A172 (cell line): ENCODE data around the genes CSF1, SLC6A17 and WDR77.

DNA sequence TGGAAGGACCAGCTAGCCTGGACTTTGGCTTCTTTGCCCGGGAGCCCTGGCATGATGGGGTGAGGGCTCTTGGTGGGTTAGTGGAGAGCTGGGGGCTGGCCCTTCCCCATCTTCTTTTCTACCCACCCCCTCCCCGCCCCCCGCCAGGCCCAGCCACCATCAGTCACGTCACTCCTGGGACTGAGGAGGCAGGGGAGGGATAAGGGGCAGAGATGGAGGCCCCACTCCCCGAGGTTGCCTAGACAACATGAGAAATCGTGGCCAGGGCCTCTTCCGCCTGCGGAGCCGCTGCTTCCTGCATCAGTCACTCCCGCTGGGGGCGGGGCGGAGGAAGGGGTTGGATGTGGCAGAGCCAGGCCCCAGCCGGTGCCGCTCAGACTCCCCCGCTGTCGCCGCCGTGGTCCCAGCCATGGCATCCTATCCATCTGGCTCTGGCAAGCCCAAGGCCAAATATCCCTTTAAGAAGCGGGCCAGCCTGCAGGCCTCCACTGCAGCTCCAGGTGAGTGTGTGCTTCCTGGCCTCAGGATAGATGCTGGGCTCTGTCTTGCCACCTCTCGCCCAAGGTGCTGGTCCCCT, 1.2 kb downstream of the AMPD2 start:
- RAMPAGE, long total RNA: no peak

- RAMPAGE, long total RNA: no peak
Measured at GRCh38 chr1:109628494-109628937, 8.9 kb downstream of the AMPD2 start.

- RAMPAGE, long total RNA: no peak
Measured at GRCh38 chr1:109643280-109643840, 12.5 kb upstream of the GSTM4 start.

DNA sequence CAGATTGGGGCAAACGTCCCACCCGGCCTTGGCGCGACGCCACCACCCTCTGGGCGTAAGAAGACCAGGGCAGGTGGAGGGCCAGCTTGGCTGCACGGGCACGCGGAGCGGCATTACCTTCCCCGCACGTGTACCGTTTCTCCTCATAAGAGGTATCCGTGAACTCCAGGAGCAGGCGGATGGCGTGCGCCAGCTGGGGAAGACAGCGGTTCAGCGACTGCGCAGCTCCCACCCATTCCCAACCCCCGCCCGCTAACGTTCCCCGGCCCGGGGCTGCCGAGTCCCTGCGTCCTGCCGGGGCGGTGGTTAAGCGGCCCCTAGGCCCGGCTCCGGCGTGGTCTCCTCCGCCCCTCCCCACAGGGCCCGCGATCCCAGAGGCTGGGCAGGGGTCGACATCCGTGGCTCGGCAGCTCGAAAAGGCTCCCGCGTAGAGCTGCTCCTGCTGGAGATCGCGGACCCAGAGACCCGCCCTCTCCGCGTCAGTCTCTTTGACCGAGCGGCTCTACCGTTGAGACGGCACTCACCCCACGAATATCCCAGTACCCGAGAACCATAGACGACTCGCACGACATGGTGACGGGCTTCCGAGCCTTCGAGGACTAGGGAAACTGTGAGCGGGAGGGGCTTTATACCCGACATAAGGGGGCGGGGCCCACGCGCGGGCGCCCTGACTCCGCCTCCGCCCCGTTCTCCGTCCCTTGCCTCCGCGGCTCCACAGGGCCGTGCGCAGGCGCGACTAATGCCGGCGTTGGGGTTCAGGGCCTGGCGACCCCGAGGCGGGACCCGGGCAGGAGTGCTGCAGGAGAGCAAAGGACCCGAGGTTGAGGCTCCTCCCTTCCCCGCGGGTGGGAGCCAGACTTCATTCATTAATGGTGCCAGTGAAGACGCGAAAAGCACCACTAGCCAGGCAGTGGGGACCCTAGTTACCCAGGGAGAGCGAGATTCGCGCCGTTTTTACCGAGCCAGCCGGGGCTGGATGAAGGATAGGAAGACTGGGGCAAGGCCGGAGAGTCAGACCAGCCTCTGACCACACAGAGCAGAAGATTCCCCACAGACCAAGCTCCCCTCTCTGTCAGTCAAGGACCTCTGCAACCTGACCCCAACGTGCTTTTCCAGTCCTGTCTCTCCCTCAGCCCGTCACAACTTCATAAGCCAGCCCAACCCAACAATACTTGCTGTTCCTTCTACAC, 727 bp downstream of the GSTM3 start:
- RAMPAGE, long total RNA: no peak

GRCh38 chr1:109872214-109872550, 38.5 kb upstream of the CSF1 start:
- RAMPAGE, long total RNA: no peak

- RAMPAGE, long total RNA: no peak
Measured at GRCh38 chr1:109910240-109911447, at the start of gene CSF1. Gene CSF1, plus strand, starts transcription at chr1:109910849.

DNA sequence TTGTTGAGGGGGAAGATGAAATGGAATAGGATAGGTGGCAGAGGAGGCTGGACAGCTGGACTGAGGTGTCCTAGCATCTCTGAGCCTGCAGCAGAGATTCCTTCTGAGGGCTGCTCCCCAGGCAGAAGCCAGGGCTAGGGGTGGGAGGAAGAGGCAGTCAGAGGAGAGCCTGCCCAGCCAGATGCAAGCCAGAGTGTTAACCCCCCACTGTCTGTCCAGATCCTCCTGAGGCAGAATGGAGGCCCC, 1.5 kb downstream of the CSF1 start:
- RAMPAGE, long total RNA: no peak

GRCh38 chr1:109927707-109928491, 17.2 kb downstream of the CSF1 start:
- RAMPAGE, long total RNA: no peak

GRCh38 chr1:110034843-110035447, 521 bp downstream of the STRIP1 start:
- RAMPAGE, long total RNA: no peak

GRCh38 chr1:110053791-110054296, 16.6 kb downstream of the ALX3 start:
- RAMPAGE, long total RNA: no peak

DNA sequence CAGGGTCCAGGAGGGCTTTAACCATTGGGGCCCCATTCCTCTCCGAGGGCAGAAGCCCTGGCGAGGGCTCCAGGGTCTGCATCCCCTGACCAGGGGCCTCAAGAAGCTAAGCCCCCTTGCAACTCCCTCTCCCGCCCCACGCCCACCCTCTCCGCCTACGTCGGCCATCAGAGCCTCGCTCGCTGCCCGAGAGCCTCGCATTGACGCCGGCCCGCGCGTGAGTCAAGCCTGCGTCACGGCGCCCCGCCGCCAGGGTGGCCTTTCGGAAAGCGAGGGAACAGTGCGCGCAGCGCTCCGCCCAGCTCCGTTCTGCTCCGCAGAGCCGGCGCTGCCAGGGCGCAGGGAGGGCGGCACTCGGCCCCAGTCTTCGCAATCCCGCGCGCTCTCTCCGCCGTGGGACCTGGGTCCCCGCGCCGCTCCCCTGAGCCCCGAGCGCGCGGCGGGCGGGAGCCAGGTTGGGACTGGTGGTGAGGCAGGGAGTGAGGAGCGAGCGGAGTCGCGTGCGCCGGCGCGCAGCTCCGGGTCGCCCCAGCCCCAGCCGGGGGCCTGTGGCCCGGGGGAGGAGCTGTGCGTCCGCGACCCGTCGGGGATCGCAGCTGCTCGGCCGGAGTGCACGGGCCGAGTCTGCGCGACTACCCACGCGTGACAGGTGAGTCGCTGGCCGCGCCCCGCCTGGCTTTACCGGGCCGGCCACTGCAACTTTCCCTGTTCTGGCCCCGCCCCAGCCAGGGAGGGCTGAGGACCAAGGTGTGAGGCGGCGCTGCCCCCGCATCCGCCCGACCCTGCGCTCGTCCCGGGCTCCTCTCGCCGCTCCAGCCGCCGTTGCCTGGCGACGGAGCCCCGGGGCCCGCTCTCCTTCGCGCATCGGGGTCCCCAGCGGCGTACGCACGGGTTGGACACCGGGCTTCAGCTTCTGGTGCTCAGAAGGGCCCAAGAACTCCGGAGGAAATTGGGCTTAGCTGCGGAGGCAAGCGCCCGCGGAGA, at the start of gene SLC6A17:
TSS of gene SLC6A17 (plus strand) at position 260 of the 984 bp plus-strand sequence.
- RAMPAGE, long total RNA: no peak

DNA sequence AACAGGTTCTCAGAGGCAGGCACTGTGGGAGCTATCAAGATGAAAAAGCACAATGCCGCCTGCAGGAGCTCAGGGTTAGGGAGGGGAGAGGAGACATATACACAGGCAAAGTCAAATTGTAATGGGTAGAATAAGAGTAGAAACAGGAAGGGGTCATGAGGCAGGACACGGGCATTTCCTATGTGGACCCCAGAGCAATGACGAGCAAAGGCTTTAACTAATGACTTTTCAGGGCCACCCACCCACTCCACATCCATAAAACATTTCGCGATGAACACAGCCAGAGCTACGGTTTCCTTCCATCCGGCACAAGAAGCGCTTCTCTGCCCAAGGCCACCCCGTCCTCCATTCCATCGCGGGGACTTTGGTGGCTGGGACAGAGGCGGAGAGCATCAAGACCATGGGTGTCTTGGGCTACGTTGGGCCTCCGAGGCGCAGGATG, 724 bp upstream of the KCNC4 start:
- RAMPAGE, long total RNA: no peak

- RAMPAGE, long total RNA: no peak
Measured at GRCh38 chr1:110337410-110338137, 1.6 kb upstream of the RBM15 start.

- RAMPAGE, long total RNA: no peak
Measured at GRCh38 chr1:110341855-110342831, 3.0 kb downstream of the RBM15 start.

GRCh38 chr1:110383338-110384194, 7.3 kb downstream of the SLC16A4 start:
- RAMPAGE, long total RNA: no peak

- RAMPAGE, long total RNA: no peak
Measured at GRCh38 chr1:110412469-110412892, 5.0 kb upstream of the LAMTOR5 start.

DNA sequence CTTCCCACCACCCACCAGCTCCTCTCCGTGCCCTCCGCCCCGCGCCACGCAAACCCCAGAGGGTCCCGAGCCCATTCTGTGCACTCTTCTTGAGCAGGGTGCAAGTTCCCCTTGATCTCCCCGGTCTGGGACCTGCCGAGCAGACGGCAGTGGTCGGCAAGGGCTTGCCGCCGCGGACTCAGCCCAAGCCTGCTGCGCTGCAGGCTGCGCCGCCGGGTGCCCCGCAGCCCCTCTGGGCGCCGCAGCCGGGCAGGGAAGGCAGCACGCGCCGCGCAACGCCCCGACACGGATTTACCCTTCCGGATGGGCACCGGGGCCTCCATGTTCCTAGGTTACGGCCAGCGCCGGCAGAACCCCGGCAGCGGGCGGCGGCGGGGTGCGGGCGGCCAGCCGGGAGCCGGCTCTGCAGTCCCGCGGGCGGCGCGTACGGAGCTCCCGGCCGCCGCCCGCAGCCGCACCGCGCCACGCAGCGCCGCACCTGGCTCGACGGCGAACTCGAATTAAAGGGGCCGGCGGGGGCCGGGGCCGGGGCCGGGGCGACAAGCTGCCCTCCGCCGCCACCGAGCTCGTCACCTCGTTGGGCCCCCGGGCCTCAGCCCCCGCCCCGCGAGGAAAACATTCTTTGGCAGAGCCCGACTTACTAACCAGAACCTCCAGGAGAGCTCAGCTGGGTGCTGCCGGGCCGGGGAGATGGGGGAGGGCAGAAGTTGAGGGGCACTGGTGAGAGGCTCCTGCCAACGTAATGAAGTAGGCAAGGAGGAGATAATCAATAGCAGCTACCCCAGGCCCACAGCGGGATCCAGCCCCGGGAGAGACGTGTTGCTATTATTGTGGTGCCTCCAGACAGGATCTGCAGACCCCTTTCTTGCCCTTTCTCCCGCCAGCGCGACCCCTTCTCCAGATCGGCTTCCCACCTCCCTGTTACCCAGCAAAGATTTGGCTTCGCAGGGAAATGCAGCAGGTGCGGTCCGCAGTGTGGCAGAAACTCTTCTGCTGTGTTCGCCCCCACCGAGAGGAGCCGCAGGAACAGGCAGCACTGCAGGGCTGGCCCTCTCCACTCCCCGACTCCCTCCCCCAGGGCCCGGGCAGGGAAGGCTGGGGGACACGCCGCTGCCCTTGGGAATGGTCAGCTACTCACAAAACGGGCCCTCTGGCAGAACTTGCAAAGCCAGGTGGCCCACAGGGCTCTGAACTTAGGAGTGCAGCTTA, 1.2 kb upstream of the KCNA2 start:
- RAMPAGE, long total RNA: no peak

DNA sequence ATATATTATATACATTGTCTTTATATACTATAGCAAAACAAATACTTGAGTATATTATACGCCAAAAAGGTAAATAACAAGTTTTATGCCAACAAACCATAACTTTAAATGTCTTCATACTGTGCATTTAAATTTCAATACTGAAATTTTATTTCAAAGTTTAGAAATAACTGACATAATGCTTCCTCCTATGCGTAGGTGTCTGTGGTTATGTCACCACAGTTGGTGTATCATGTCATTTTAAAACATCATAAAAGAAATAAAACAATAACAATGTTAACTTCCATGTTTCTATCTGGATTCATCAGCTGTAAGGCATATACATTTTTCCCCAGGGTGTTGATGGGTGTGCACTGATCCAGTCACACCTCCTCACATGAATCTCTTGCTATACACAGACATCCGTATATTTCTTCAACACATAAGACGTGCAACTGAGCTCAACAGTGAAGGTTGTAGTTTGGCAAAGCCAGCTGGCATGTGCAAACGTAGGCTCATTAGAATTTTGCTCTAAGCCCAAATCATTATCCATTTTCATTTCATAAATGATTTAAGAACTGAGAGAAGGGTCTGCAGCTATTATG, 6.2 kb downstream of the KCNA3 start:
- RAMPAGE, long total RNA: no peak

GRCh38 chr1:110787603-110788259, 85.2 kb upstream of the CD53 start:
- RAMPAGE, long total RNA: no peak

- RAMPAGE, long total RNA: no peak
Measured at GRCh38 chr1:111448208-111449377, at the start of gene WDR77. Gene WDR77, minus strand, starts transcription at chr1:111449256.